Melanocyte of skin (primary cell): ENCODE measurements around a stretch of chr19.

DNA sequence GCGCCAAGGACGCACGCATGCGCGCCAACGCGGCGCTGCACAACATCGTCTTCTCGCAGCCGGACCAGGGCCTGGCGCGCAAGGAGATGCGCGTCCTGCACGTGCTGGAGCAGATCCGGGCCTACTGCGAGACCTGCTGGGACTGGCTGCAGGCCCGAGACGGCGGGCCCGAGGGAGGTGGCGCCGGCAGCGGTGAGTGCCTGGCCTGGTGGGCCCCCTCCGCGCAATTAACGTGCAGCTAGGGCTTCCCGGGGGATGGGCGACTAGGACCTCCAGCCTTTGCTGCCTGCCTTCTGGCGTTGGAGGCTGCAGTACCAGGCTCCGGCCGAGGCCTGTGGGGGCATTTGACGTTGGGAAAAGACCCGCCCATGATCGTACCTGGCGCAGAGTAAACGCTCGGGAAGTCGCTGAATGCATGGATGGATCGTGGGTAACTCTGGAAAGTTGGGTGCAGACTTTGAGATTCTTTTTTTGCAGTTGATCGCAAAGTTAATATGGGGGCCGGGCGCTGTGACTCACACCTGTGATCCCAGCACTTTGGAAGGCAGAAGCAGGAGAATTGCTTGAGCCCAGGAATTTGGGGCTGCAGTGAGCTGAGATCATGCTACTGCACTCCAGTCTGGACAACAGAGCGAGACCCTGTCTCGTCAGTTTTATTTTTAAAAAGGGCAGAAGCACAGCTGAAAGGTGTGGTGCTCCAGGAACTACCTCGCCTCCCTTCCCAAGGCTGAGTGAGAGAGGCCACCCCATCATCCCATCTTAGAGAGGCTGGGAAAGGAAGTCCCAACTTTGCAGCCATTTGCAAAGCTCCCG, 7.3 kb downstream of the APC2 start:
- CAGE, long polyA plus RNA, 2 experiments, result no peak in any of the 2 experiments

DNA sequence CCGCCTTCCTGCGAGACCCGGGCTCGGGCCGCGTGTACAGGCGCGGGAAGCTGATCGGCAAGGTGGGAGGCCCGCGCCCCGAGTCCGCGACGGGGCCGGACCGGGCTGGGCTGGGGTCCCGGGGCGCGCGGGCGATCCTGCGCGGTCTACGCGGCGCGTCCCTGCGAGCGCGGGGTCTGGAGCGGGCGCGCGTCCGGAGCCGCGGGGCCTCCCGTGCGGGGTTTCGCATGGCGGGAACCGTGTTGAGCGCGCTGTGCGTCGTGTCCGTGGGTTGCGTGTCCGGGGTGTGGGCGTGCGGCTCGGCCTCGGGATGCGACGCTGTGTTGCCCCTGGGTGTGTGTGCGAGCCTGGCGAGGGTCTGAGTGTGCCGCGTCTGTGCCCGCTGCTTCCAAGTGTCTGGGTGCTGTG, 312 bp downstream of the PLK5 start:
- CAGE, long polyA plus RNA, 2 experiments, result no peak in any of the 2 experiments

DNA sequence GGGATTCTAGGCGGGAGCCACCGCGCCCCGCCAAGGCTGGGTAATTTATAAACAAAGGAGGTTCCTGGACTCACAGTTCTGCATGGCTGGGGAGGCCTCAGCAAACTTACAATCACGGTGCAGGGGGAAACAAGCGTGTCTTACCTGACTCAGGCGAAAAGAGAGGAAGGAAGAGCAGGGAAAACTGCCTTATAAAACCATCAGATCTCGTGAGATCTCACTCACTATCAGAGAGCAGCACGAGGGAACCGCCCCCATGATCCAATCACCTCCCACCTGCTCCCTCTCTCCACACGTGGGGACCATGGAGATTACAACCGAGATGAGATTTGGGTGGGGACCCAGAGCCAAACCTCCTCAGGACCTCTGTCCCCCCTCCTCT, 20.8 kb downstream of the MEX3D start:
- CAGE, long polyA plus RNA, 2 experiments, result no peak in any of the 2 experiments

GRCh38 chr19:1560600-1561073, 7.5 kb downstream of the MEX3D start:
- CAGE, long polyA plus RNA, 2 experiments, result no peak in any of the 2 experiments

DNA sequence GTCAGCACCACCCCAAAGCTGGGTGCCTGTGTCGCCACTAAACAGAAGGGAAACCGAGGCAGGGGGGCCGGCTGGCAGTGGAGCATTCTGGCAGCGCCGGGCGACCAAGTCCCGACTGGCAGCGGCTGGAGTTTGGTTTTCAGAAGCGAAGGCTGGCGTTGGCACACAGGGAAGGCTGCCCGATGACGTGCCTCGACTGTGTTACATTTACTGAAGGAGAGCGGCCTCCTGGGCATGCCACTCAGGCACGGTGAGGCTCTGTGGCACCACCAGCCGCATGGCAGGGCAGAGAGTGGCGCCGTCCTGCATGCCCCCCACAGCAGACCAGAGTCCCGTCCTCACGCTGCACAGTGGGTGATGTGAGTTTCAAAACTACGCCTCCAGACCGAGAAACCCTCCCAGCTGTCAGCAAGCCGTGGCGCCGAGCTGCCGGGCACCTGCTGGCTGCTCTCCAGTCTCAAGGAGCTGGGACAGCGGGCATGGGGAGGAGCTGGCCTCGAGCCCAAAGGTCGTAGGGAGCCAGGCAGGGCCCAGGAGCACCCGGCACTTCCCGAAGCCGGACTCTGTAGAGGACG, 9.3 kb upstream of the MEX3D start:
- CAGE, long polyA plus RNA, 2 experiments, result no peak in any of the 2 experiments

DNA sequence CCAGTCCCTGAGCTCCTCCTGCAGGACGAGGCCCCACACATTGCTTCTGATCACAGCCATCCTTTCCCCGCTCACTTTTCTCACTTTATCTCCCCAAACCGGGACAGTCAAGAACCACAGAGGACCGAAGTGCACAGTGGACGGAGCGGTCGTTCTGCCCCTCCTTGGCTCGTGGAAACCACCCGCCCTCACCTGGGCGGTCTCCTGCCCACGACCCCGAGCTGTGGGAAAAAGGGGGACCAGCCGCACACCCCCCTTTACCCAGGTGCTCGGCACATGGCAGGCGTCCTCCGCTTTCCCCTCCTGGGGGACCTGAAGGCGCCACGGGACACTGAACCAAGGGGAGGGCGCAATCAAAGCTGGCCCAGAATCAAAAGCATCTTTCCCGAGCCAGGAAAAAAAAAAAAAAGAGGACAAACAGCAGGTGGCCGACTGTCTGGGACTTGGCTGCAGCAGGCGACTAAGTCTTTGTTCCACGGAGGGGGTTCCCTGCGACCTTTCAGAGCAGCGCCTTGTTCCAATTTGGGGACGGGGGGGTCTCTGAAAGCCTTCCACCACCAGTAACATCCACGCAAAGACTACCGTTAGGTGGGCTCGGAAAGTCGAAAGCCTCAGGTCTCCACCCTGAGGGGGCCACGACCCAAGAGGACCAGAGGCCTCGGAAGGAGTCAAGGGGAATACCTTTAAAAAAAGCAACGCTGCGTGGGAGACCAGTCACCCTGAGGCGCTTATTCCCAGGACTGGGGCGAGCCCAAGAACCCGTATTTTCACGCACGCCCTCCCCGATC, 1.2 kb downstream of the MBD3 start:
- CAGE, long polyA plus RNA, 2 experiments, result no peak in any of the 2 experiments

DNA sequence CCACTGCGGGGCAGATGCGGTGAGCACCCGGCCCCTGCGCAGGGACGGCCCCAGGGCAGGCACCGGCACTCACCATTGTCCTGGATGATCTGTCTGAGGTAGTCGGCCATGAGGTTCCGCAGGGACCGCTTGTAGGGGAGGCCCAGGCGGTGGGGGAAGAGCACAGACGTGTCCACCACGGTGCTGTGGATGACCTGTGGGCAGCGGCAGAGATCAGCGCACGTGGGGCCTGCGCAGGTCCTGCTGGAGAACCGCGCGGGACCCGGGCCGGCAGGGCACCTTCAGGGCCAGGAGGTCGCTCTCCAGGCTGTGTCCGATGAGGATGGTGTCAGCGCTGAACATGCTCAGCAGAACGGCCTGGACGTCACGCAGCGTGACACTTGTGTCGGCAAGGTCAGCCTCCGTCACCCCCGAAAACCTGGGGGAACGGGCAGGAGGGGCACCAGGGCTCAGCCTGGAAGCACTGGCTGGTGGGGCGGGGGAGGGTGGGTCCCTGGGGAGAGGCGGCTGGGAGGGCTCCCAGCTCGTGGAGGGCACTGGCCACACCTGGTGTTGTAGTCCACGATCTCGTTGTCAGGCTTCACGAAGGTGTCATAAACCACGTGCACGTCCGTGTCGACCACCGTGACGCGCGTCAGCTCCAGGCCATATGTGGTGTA, 4.2 kb upstream of the ATP8B3 start:
- CAGE, long polyA plus RNA, 2 experiments, result no peak in any of the 2 experiments

GRCh38 chr19:1837248-1838246, 10.7 kb downstream of the REXO1 start:
- CAGE, long polyA plus RNA, 2 experiments, result no peak in any of the 2 experiments

GRCh38 chr19:1883052-1883688, 2.1 kb downstream of the ABHD17A start:
- CAGE, long polyA plus RNA, 2 experiments, result no peak in any of the 2 experiments

DNA sequence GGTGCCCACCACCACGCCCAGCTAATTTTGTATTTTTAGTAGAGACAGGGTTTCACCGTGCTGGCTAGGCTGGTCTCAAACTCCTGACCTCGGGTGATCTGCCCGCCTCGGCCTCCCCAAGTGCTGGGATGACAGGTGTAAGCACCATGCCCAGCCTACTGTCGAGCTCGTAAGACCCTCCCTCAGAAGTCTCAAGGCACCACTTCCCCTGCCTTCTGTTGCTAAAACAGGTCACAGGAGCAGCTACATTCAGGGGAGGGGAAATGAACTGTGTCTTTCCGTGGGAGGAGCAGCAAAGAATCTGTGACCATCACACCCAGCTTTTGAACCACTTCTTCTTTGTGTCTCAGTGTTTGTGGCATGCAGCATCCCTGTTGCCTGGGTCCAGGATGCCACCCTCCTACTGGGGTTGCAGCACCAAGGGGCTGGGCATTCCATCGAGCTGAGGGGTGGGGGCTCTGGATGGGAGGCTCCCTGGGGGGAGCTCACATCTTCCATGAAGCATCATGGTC, 7.8 kb upstream of the CSNK1G2 start:
- CAGE, long polyA plus RNA, 2 experiments, result no peak in any of the 2 experiments

DNA sequence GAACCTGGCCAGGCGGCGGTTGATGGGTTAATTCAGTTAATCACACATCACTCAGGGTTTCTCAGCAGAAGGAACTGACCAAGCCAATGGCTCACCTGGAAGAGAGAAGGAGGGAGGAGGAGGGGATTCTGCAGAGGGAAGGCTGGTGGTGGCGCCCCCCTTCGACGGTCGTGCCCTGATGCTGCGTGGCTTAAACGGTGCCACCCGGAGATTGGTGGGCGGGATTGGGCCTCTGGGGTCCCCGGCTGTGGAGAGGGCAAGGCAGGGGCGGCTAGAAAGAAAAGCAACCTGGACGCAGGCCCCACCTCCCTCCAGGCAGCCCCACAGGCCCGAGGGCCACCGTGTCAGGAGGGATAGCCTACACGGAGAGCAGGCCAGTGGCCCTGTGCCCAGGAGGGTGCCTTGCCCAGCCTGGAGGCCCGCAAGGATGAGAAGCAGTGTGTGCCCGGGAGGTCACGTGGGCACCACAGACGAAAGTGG, 15.9 kb downstream of the CSNK1G2 start:
- CAGE, long polyA plus RNA, 2 experiments, result no peak in any of the 2 experiments

GRCh38 chr19:1992808-1993389, 22.6 kb downstream of the BTBD2 start:
- CAGE, long polyA plus RNA, 2 experiments, result no peak in any of the 2 experiments

DNA sequence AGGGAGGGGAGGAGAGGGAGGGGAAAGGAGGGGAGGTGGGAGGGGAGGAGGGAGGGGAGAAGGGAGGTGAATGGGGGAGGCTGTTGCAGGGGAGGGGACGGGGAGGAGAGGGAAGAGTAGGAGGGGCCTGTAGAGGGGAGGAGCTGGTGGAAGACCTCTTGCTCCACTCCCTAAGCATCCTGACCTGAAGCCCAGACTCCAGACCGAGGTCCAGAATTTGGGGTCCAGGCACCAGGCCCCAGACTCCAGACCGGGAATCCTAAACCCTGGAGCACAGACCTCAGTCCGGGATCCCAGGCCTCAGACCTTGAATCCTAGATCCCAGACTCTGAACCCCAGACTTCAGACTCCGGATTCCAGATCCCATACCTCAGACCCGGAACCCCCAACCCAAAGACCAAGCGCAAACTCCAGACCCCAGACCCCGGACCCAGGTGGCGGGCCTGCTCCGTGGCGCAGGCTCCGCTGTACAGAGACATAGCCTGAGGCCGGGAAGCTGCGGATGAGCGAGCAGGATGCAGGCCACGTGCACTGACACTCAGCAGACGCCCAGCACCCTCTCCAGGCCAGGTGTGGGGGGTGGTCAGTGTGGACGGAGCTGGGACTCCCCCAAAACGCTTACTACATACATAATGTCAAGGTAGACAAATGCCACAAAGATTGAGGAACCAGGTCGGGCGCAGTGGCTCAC, 657 bp upstream of the BTBD2 start:
- CAGE, long polyA plus RNA, 2 experiments, result no peak in any of the 2 experiments

- CAGE, long polyA plus RNA, 2 experiments, result no peak in any of the 2 experiments
These were observed 16.2 kb downstream of the MKNK2 start for GRCh38 chr19:2034663-2035345.

- CAGE, long polyA plus RNA, 2 experiments, result no peak in any of the 2 experiments
These were observed 15.5 kb downstream of the MKNK2 start for GRCh38 chr19:2035346-2036070.

GRCh38 chr19:2044881-2045929, 5.8 kb downstream of the MKNK2 start:
- CAGE, long polyA plus RNA, 2 experiments, result no peak in any of the 2 experiments

DNA sequence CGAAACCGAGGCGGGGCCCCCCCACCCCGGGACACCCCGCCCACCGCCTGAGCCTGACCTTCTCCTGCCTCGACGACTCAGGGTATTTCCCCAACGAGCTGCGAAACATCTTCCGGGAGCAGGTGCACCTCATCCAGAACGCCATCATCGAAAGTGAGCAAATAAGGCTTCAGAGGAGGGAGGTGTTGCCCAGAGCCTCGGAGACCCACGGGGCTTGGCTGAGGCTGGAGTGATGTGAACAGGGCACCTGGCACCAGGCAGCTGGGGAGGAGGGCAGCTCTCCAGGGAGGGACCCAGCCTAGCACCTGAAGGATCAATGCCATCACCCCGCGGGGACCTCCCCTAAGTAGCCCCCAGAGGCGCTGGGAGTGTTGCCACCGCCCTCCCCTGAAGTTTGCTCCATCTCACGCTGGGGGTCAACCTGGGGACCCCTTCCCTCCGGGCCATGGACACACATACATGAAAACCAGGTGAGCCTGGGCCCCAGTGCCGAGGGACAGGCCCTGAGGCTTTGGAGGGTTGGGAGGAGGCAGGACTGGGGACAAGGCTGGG, 704 bp downstream of the IZUMO4 start:
- CAGE, long polyA plus RNA, 2 experiments, result no peak in any of the 2 experiments

GRCh38 chr19:2112696-2113353, 16.1 kb downstream of the IZUMO4 start:
- CAGE, long polyA plus RNA, 2 experiments, result no peak in any of the 2 experiments

DNA sequence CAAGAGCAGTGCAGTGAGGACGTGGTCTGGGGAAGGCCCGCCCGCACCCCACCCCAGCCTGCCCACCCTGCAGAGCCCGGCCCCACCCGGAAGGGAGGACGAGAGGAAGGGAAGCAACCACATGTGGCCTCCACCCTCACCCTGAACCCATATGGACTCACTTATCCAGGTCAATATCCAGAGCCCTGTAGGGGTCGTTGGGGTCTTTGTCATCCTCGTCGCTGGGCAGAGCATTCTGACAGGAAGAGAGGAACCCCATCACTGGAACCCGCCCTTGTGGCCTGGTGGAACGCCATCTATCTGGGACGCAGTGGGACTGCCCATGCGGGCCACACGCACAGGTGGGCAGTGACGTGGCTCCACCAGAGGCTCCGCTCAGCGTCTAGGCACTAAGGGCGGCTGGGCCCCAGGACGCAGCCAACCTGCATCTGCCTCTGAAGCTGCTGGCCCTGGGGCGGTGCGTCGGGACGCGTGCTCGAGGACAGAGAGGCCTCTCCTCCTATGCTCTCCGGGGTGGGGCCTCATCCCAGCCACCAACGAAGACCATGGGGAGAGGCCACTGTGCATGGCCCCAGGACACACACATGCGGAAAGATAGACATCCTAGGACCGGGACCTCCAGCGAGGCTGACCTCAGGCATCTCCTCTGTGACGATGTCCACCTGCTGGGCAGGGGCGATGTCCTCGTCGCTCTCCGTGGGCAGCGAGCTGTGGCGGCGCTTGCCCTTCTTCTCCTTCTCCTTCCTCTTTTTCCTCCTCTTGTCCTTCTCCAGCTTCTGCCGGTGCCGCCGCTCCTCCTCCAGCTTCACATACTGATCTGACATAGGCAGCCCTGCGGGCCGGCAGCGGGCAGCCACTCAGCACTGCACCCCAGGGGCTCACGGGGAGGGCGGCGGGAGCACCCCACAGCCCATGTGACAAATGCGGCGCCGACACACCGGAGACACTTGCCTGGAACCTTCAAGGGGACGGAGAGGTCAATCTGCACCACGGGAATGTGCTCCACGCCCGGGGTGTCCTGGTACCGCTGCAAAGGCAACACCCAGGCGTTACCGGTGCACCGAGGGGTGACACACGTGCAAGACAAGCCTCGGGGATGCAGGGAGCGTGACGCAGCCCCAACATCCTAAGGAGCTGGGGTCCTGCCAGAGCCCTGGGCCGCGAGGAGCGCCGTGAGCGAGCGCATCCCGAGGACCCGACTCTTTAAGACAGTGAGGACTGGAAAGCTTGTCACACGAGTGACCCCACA, 18.3 kb downstream of the IZUMO4 start:
- CAGE, long polyA plus RNA, 2 experiments, result no peak in any of the 2 experiments

DNA sequence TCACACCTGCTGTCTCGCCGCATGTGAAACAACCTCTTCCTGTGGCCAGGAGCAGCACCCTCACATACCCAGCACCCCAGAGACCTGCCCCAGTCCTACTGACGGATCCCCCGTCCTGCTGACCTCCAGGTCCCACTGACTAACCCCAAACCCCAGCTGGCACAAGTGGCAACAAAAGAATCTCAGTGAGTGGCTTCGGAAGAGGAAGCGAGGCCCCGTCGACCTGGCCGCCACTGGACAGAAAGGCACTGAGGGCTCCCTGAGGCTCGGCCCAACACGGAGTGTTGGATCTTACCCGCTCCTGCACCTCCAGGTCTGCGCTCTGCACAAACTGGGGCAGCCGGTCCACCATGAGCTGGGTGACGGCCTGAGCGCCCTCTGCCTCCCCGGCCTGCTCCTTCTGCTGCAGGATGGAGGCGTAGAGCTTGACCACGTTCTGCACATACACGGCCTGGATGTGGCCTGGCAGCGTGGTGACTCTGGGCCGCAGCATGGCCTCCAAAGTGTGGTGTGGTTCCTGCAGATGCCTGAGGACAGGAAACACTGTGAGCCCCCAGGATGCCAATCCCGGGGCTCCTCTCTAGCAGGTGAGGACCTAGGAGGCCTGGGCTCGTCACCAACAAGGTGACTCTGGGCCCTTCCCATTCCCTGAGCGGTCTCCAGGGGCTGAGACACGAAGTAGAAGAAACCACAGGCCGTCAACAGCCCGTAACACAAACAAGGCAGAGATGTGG, 21.8 kb downstream of the IZUMO4 start:
- CAGE, long polyA plus RNA, 2 experiments, result no peak in any of the 2 experiments